H4 (cell line): ENCODE measurements around the gene DYRK1A.

DNA sequence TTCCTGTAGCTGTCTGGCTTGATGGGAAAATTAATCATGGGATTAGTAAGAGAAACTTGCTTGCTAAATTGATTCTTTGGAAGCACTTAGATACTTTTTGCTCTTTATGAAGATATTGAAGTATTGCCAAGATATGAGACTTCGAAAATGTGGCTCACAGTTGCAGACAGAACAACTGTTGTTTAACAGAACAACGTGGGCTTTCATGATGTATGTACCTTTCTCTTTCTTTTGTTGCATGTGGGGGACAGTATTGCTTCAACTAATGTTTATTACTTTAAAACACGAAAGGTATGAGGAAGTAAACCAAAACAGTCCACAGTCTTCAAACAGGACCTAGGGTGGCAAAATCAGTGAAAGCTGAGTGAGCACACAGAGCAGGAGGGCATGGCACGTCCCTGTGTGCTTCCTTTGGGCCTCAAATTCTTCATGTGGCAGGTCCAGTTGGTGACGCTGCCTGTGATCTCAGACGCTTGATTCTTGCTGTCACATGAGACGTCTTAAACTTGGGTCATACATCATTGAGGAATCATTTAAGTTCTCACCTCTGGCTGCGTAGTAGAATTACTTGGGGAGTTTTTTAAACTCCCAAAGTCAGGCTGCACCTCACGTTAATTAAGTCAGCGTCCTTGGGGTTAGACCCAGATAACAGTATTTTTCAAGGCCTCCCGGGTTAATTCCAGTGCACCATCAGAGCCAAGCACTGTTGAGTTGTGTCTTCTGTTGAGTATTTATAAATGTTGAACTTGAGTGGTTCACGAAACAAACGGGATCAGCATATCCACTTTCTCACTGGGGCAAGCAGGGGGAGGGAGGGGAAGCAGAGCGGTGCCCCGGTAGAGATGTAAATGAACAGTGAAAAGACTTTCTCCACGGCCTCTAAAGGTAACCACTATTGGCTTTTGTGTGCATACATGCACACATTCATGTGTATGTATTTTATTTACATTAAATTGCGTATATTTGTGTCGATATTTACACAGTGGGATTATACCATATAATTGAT, 7.6 kb upstream of the CHAF1B start:
- RAMPAGE, long total RNA: no peak

DNA sequence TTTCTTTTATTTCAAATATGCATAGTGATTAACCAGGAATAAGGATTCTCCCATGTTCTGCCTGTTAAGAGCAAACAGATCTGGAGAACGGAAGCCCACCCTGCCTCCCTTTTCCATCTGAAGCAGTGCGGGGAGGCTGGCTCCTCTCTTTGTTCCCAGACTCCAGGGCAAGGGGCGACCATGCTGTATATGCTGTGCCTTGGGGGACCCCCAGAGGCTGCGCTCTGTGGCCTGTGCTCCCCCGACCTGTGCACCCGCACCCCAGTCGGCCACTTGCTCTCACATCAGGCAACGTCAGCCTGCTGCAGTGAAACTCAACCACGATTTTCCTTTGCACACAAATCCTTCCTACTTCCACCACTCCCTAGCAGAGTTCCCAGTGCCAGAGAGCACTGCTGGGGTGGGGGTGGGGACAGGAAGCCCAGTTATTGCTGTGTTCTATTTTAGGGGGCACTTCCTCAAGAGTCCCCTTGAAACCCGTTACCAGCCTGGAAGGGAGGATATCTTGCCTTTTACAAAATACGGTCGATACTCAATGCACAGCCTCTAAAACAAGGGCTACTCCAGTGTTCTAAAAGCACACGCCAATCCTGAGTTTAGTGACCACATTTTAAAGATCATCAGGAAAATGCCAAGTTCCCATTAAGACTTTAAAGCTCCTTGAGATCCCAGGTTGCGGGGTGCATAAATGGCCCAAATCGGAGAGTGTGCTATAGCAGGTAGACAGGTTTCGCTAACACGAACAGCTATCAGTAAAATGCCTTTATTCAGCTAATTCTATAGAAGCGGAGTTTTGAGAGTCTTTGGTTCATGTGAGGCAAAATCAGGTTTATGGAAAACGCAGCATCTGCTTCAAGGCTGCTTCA, 52.6 kb downstream of the SIM2 start:
- RAMPAGE, long total RNA: no peak

DNA sequence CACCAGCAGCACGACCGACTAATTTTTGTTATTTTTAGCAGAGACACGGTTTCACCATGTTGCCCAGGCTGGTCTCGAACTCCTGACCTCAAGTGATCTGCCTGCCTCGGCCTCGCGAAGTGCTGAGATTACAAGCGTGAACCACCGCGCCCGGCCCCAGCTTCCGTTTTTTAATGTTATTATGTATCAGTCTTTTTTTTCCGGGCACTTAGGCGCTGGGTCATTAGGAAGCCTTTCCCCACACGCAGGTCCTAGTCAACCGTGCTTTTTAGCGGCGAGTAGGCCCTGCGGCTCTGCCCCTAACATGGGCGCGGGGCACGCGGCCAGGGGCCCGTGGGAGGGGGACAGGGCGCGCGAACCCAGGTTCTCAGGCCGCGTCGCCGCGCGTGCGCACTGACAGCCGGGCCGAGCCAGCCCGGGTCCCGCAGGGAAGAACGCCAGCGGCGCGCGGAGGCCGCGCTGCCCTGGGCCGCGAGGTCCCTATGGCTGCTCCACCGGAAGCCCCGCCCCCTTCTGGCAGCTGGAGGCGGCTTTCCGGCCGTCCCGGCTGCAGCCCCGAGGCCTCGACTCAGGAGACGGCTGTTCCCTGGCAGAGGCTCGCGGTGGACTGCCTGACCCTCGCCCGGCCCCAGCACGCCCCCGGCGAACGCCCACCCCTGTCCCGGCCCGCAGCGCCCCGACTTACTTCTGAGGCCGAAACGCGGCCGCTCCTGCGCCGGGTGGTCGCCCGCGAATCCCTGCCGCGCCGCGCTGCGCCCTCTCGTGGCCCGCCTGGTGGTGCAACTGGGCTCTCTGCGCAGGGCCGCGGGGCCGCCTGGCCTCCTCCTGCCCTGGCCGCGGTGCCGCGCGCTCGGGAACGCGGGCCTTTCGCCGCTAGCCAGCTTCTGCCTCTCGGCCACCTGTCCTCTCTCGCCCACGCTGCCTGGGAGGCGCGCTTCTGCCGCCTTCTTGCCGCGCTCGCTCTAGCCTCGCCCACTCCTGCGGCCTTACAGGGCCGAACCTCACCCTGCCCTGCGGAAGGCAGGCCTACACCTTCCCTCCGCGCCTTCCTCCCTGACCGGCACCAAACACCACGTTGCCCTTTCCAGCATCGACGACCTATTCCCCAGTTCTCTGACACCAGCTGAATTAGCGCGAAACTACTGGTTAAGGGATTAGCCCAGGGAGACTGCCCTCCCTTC, 16.6 kb upstream of the RIPPLY3 start:
- RAMPAGE, long total RNA: no peak

DNA sequence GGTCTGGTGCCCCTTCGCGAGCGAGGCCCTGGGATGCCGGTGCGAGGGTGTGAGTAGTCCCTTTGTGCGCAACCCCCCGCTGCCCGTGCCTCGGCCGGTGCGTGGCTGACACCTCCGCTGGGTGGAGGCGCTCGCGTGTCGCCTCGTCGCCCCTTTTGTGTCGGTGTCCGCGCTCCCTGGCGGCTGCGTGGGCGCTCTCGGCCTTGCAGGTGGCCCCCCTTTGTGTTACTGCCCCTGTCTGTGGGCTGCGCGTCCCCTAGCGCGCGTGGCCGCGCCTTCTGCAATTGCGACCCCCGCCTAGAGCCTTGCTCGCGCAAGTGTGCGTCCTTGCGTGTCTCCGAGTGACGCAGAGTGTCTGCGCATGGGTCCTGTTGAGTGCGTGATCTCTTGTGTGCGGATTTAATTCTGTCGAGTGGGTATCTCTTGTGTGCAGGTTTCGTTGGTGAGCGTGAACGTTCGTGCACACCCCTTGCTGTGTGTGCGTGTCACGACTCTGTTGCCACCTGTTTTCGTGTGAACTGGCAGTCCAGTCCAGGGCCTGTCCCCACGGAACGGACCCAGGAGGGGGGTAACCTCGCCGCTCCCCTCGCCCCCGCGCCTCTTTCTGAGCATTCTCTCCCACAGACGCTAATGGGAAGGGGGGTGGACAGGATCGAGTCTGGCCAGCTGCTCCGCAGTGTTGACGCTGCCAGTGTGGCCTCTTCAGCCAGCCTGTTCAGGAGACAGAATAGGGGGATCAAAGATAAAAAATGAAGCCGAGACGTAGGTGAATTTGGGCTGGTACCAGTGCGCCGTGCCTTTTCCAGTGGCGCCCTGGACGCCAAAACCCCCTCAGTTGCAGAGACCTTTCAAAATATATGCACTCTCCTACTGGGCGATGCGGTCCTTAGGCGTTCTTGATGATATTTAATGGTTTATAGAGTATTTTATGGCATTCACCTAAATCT, 820 bp downstream of the TTC3 start:
- RAMPAGE, long total RNA: no peak

DNA sequence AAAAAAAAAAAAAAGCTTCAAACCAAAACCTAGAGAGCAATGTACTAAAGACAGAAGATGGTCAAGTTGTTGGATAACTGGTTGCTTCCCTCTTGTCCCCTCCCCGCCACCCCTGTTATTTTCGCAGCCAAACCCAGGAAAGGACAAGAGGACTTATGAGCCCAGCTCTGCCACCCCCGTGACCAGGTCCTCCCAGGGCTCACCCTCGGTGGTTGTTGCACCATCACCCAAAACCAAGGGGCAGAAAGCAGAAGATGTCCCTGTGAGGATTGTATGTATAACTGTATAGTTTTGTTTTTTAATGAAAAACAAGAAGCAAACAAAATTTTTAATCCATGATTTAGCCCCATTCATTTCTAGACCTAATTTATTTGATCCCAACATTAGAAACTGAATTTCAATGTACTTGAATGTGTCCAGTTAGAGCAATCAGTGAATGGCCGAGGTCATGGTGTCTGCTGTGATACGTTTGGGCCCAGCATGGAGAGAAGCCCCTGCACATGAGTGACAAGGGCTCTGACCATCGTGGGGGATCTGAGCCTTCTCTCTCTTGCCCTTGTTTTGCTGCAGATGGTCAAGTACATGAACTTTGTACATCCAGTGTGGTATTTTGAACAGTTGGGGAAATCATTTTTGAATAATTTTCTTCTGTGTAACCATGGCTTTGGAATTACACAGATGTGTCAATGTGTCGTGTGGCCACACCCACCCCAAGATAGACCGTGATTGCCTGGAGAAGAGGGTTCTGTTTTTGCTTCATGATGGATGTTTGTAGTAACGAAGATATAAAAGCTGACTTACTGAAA, 69.2 kb downstream of the VPS26C start:
- RAMPAGE, long total RNA: no peak

DNA sequence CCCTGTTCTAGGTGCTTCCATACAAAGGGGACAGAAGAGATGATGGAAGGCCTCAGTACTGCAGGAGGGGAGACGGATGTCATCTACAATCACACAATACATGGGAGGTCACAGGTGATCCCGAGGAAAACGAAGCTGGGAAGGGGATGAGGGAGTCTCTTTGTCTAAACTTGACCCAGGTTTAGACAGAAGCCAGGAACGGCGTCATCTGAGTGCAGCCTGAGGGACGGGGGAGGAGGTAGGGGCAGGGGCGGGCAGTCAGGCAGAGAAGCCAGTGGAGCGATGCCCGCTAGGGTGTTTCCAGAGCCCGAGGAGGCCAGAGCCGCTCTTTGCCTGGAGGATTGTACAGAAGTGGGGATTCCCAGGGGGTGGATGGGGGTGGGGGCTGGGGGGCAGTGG, 58.5 kb downstream of the VPS26C start:
- RAMPAGE, long total RNA: no peak

GRCh38 chr21:37210181-37210521, 57.0 kb downstream of the VPS26C start:
- RAMPAGE, long total RNA: no peak

GRCh38 chr21:37257152-37257931, 9.8 kb downstream of the VPS26C start:
- RAMPAGE, long total RNA: no peak

DNA sequence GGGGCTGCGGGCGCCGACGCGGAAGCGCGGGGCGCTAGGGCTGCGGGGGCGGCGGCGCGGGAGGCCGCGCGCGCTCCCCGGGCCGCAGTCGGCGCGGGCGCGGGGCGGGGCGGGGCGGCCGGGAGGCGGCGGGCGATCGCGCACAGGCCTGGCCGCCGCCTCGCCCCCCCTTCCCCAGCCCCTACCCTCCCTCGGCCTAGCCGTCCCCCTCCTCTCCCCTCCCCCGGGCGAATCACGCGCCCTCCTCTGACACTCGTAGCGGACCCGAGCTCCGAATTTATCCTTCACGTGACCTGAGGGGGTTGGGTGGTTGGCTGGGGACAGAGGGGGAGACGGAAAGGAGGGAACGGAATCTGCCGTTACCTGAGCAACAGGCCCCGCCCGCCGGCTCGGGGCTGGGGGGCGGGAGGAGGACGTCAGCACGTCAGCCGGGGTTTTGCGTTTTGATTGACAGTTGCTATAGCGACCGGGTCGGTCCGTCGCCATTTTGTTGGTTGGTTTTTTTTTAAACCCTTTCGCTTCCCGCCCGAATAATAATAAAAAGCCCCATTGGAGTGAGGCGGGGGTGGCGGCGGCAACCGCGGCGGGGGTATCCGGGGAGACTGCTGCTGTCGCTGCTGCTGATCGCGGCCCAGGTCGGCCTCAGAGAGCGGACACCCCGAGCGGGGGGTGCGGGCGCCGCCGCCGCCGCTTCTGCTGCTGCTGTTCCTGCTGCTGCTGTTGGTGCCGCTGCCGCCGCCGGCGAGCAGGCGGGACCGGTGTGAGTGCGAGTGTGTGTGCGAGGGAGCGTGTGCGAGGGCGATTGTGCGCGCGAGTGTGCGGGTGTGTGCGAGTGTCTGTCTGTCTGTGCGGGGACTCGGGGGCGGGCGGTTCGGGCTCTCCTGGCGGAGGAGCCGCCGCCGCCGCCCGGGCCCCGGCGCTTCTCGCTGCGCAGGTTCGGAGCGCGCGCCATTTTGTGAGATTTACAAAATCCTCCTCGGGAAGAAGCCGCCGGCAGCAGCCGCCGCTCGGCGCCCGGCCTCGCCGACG, at the start of gene DYRK1A:
TSS of gene DYRK1A (plus strand) at position 465 of the 1,029 bp plus-strand sequence.
- RAMPAGE, long total RNA: no peak

- RAMPAGE, long total RNA: no peak
Measured at GRCh38 chr21:37367338-37367876, 834 bp downstream of the DYRK1A start.

- RAMPAGE, long total RNA: no peak
Measured at GRCh38 chr21:37368574-37369027, 2.0 kb downstream of the DYRK1A start.

GRCh38 chr21:37430284-37431017, 63.9 kb downstream of the DYRK1A start:
- RAMPAGE, long total RNA: no peak

DNA sequence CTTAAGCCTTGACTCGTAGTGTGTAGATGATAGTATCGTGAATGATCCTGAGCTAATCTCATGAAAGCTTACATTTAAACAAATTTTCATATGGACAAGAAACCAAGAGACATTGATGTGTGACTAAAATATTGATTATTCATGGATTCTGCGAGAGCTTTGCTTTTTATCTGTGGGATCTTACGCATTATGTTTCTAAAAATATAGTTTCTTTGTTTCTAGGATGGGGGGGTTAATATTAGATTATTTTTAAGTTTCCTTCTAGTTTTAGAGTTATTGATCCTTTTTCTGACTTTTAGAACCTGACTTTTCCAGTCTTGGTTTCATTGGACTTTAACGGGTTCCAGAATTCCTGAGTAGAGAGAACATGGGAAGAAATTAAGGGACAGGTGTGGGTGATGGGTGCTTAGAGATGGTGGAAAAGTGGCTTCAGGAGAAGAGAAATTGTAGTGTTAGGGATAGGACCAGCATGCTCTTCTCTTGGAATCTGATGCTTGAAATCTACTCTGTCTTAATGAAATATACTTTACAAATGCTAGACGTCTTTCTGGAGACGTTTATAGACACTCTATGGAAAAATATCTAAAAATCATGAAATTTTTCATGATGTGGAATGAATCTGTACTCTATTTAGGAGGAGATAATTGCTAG, 67.2 kb downstream of the DYRK1A start:
- RAMPAGE, long total RNA: no peak

- RAMPAGE, long total RNA: no peak
Measured at GRCh38 chr21:37444839-37445713, 78.5 kb downstream of the DYRK1A start.

GRCh38 chr21:37636344-37636862, 269.8 kb downstream of the DYRK1A start:
- RAMPAGE, long total RNA: no peak

- RAMPAGE, long total RNA: no peak
Measured at GRCh38 chr21:37658605-37659587, 257.4 kb downstream of the KCNJ6 start.

DNA sequence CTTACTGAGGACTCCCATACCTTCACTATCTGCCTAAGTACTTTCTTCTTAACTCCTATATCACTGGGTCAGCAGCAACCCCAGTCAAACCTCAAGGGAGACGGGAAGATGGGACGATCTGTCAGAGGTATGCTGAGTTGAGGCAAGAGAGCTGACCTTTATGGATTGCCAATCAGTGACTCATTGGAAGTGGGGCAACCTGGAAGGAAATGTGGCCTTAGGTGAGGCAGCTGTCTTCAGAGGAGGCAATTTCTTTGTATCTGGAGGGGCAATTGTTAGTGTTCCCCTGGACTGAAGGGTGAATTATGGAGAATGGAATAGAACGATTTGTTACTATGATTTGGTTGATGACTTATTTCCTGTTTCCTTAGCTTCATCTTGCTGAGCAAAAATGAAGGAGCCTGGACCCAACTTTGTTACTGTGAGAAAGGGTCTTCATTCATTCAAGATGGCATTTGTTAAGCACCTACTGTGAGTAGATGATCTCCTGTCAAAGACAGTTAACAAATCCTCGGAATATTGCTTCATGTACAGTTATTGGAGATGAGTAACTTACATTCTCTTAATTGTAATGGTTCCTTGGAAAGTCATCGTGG, 134.8 kb upstream of the KCNJ15 start:
- RAMPAGE, long total RNA: no peak

DNA sequence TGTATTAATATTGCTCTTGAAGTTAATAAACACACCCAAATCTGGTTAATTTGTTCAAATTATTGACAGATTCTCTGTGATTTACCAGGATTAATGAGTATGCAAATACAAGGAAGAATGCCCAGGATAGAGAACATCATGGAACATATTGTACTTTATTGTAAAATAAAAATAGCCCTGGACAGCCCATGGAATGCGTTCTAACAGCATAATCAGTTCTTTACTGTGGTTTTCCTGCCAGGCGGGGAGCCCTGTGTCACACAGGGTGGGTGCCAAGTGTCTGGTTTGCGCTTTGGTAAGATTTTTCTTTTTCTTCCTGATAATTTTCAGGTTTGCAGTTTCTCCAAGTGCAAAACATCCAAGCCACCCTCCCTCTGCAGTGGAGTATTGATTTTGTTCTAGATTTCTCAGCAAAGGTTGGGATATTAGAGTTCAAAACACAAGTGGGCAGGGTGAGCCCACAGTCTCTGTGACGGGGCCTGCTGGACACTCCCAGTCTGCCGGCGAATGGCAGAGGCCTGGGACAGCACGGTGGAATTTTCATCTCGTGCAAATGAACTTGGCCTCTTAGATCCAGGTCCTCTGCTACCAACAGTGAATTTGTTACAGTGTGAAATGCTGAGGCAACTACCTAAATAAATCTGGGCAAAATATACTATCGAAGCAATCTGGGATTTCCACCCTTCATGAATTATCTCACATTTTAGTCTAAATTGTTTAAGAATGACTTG, 15.7 kb upstream of the KCNJ15 start:
- RAMPAGE, long total RNA: no peak

DNA sequence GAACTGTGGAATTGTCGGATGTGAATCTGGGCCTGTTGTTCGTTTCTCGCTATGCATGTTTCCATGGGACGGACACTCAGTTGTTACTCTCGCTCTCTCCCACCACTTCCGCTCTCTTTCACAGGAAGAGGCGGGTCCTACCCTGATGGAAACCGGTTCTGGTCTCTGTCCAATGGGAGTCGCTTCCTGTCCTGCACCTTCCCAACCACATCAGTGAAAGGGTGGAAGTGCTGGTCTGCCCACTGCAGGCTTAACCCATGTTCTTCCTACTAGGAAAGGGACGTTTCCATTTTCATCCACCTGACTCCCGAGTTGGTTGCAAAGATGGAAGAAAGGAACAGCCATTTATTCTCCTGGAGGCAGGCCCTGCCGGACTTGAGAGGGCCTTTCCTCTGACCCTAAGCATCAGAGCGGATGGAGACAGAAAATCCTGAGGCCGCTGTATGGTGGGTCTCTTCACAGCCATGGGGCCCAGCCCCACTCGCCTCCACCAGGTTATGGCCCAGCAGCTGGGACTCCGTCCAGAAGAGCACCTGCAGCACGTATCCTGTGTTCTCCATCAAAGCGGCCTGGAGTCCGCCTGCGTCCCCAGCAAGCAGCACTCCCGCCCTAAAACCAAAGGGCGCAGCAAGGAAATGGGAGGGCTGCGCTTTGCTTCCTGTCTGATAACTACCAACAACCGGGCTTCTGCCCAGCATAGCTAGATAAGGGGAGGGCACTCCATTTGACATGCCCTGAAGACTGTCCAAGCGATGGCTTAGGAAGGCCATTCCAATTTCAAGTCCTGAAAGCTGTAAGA, 119.7 kb downstream of the KCNJ15 start:
- RAMPAGE, long total RNA: no peak

- RAMPAGE, long total RNA: no peak
Measured at GRCh38 chr21:38448573-38448914, 49.7 kb downstream of the ERG start.